ENCODE results near the genes CRYBG3, OR5H15, TBC1D23 and LNP1.

GRCh38 chr3:97821729-97822930 lies at the start of gene CRYBG3:
CRYBG3 (plus strand) TSS chr3:97822011.
- RAMPAGE, long total RNA, result no peak
- RRBS, result 5% methylated on average over 43 of the region's 107 CpGs
PRO-cap:
- standard, result bidirectional peak, plus-strand start at chr3:97822051, minus-strand start at chr3:97821845
- CoPRO, capped RNA only, 2 experiments, result peak in 1 of 2 experiments; most common plus-strand start chr3:97822008 (in 1); most common minus-strand start chr3:97821870 (in 1)
- CoPRO, capped and uncapped RNA, 2 experiments, result peak in 1 of 2 experiments; most common plus-strand start chr3:97822051 (in 1); most common minus-strand start chr3:97821870 (in 1)
- CoPRO, uncapped RNA only, 2 experiments, result no peak in any of the 2 experiments
CAGE:
- cytosol, long polyA plus RNA, result no peak
- long polyA plus RNA, result no peak
- nucleolus, long total RNA, result no peak
- nucleus, long polyA plus RNA, result no peak

DNA sequence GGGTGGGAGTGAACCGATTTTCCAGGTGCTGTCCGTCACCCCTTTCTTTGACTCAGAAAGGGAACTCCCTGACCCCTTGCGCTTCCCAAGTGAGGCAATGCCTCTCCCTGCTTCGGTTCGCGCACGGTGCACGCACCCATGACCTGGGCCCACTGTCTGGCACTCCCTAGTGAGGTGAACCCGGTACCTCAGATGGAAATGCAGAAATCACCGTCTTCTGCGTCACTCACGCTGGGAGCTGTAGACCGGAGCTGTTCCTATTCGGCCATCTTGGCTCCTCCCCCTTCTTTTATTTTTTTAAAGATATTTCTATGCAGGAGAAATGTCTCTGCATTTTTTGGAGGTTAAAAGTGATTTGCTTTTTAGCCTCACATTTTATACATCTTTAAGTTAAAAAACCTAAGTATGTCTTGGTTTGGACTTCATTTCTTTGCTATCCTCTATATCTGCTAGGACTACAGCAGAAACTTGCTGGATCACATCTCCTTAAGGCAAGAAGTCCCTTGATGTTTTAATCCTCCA lies 61.7 kb downstream of the RIOX2 start:
- RAMPAGE, long total RNA, result no peak
- RRBS, result no CpG with 5 or more reads among the region's 14 CpGs
PRO-cap:
- standard, result no peak
- CoPRO, capped RNA only, 2 experiments, result no peak in any of the 2 experiments
- CoPRO, capped and uncapped RNA, 2 experiments, result no peak in any of the 2 experiments
- CoPRO, uncapped RNA only, 2 experiments, result no peak in any of the 2 experiments
CAGE:
- cytosol, long polyA plus RNA, result no peak
- long polyA plus RNA, result no peak
- nucleolus, long total RNA, result no peak
- nucleus, long polyA plus RNA, result no peak

- RAMPAGE, long total RNA, result no peak
- RRBS, result no CpG with 5 or more reads among the region's 6 CpGs
PRO-cap:
- standard, result no peak
- CoPRO, capped RNA only, 2 experiments, result no peak in any of the 2 experiments
- CoPRO, capped and uncapped RNA, 2 experiments, result no peak in any of the 2 experiments
- CoPRO, uncapped RNA only, 2 experiments, result no peak in any of the 2 experiments
CAGE:
- cytosol, long polyA plus RNA, result no peak
- long polyA plus RNA, result no peak
- nucleolus, long total RNA, result no peak
- nucleus, long polyA plus RNA, result no peak
These were observed at the start of gene OR5H15 for GRCh38 chr3:98166507-98166992. OR5H15 (plus strand) TSS chr3:98166696.

- RAMPAGE, long total RNA, result no peak
- RRBS, result no CpG with 5 or more reads among the region's 17 CpGs
PRO-cap:
- standard, result no peak
- CoPRO, capped RNA only, 2 experiments, result no peak in any of the 2 experiments
- CoPRO, capped and uncapped RNA, 2 experiments, result no peak in any of the 2 experiments
- CoPRO, uncapped RNA only, 2 experiments, result no peak in any of the 2 experiments
CAGE:
- cytosol, long polyA plus RNA, result no peak
- long polyA plus RNA, result no peak
- nucleolus, long total RNA, result no peak
- nucleus, long polyA plus RNA, result no peak
These were observed 28.5 kb upstream of the OR5K4 start for GRCh38 chr3:98325010-98325676.

- RAMPAGE, long total RNA, result no peak
- RRBS, result no CpG with 5 or more reads among the region's 6 CpGs
PRO-cap:
- standard, result no peak
- CoPRO, capped RNA only, 2 experiments, result no peak in any of the 2 experiments
- CoPRO, capped and uncapped RNA, 2 experiments, result no peak in any of the 2 experiments
- CoPRO, uncapped RNA only, 2 experiments, result no peak in any of the 2 experiments
CAGE:
- cytosol, long polyA plus RNA, result no peak
- long polyA plus RNA, result no peak
- nucleolus, long total RNA, result no peak
- nucleus, long polyA plus RNA, result no peak
These were observed 4.7 kb downstream of the GPR15 start for GRCh38 chr3:98536334-98537021.

DNA sequence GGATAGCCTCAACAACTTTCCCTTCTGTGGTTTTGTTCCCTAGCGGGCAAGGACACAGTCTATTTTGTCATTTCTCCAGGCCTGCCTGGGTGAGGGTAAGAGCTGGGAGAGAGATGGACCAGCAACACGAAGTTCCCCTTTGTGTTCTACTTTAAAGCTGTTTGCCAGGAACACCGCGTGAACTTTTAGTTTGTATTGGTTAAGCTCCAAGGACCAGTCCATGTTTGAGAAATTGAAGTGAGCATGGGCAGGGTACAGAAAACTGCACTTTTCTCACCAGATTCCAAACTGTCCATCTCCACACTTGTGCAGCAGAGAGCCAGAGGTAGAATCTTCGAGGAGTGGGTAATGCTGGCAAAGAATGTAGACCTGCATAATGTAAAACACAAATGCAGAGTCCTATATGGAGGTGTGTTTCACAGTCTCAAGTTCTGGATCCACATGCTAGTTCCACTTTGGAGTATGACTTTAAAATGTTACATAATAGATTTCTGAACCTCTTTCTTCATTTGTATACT lies 21.1 kb downstream of the ST3GAL6 start:
- RAMPAGE, long total RNA, result no peak
- RRBS, result no CpG with 5 or more reads among the region's 5 CpGs
PRO-cap:
- standard, result no peak
- CoPRO, capped RNA only, 2 experiments, result no peak in any of the 2 experiments
- CoPRO, capped and uncapped RNA, 2 experiments, result no peak in any of the 2 experiments
- CoPRO, uncapped RNA only, 2 experiments, result no peak in any of the 2 experiments
CAGE:
- cytosol, long polyA plus RNA, result no peak
- long polyA plus RNA, result no peak
- nucleolus, long total RNA, result no peak
- nucleus, long polyA plus RNA, result no peak

DNA sequence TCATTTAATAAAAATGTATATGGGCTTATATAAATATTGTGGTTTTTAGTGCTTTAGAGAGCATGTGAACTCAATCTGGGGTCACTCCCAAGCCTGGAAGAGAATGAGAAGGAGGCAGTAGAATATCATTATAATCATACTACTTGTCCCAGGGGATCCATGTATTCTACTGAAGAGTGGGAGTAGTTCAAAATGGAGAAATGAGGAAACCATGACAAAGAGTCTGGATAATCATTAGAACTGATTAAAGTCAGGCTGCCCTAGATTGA lies 60.3 kb upstream of the DCBLD2 start:
- RAMPAGE, long total RNA, result no peak
PRO-cap:
- standard, result no peak
- CoPRO, capped RNA only, 2 experiments, result no peak in any of the 2 experiments
- CoPRO, capped and uncapped RNA, 2 experiments, result no peak in any of the 2 experiments
- CoPRO, uncapped RNA only, 2 experiments, result no peak in any of the 2 experiments
CAGE:
- cytosol, long polyA plus RNA, result no peak
- long polyA plus RNA, result no peak
- nucleolus, long total RNA, result no peak
- nucleus, long polyA plus RNA, result no peak

GRCh38 chr3:98985869-98986280 lies 84.4 kb upstream of the DCBLD2 start:
- RAMPAGE, long total RNA, result no peak
- RRBS, result no CpG with 5 or more reads among the region's 1 CpG
PRO-cap:
- standard, result no peak
- CoPRO, capped RNA only, 2 experiments, result no peak in any of the 2 experiments
- CoPRO, capped and uncapped RNA, 2 experiments, result no peak in any of the 2 experiments
- CoPRO, uncapped RNA only, 2 experiments, result no peak in any of the 2 experiments
CAGE:
- cytosol, long polyA plus RNA, result no peak
- long polyA plus RNA, result no peak
- nucleolus, long total RNA, result no peak
- nucleus, long polyA plus RNA, result no peak

DNA sequence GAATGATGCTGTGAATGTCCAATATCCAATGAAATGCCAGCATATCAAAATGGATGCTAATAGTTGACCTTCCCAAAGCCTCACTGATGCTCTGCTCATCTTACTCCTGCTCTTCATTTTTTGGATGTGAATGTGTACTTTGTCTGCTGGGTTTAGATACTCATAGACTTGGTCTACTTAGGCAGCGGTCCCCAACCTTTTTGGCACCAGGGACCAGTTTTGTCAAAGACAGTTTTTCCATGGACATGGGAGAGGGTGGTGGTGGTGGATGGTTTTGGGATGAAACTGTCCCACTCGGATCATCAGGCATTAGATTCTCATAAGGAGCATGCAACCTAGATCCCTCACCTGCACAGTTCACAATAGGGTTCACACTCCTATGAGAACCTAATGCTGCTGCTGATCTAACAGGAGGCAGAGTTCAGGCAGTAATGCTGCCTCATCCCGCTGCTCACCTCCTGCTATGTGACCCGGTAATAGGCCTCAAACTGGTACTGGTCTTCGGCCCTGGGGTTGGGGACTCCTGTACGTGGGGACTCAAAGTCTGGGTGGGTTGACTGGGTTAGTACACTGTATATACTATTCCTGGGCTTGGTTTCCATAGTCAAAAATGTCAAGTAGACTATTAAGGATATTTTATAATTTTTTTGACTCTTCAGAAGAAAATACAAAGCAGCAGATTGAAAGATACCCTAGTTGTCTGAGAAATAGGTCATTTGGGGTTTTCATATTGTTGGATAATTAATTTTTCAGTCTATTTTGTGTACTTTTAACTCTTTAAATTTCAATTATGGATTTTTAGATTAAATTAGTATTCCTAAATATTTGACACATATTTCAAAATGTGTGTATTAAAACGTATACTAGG lies 45.4 kb downstream of the CMSS1 start:
- RAMPAGE, long total RNA, result no peak
- RRBS, result no CpG with 5 or more reads among the region's 7 CpGs
PRO-cap:
- standard, result no peak
- CoPRO, capped RNA only, 2 experiments, result no peak in any of the 2 experiments
- CoPRO, capped and uncapped RNA, 2 experiments, result no peak in any of the 2 experiments
- CoPRO, uncapped RNA only, 2 experiments, result no peak in any of the 2 experiments
CAGE:
- cytosol, long polyA plus RNA, result no peak
- long polyA plus RNA, result no peak
- nucleolus, long total RNA, result no peak
- nucleus, long polyA plus RNA, result no peak

DNA sequence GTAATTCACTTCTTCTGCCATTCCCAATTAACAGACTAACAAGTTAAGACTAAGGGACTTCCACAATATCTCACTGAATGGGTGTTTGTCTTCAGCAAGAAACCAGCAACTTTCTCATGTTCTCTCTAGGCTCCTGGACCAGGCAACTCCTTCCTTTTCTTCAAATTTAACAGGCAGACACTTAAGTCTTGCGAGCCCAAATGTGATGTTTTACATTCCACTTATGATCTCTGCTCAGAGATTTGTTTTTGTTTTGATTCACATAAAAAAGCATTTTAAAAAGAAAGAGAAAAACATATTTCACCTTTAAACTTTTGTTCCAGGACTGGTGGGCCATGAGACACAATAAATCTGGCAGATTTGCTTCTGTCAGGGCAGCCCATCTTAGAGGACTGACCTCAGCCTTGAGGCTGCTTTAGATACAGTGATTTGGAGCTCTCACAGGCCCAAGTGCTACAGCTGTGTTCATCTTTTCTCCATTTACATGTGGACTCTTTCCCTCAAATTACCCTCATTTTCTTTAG lies 51.9 kb downstream of the CMSS1 start:
- RAMPAGE, long total RNA, result no peak
- RRBS, result no CpG with 5 or more reads among the region's 1 CpG
PRO-cap:
- standard, result no peak
- CoPRO, capped RNA only, 2 experiments, result no peak in any of the 2 experiments
- CoPRO, capped and uncapped RNA, 2 experiments, result no peak in any of the 2 experiments
- CoPRO, uncapped RNA only, 2 experiments, result no peak in any of the 2 experiments
CAGE:
- cytosol, long polyA plus RNA, result no peak
- long polyA plus RNA, result no peak
- nucleolus, long total RNA, result no peak
- nucleus, long polyA plus RNA, result no peak

DNA sequence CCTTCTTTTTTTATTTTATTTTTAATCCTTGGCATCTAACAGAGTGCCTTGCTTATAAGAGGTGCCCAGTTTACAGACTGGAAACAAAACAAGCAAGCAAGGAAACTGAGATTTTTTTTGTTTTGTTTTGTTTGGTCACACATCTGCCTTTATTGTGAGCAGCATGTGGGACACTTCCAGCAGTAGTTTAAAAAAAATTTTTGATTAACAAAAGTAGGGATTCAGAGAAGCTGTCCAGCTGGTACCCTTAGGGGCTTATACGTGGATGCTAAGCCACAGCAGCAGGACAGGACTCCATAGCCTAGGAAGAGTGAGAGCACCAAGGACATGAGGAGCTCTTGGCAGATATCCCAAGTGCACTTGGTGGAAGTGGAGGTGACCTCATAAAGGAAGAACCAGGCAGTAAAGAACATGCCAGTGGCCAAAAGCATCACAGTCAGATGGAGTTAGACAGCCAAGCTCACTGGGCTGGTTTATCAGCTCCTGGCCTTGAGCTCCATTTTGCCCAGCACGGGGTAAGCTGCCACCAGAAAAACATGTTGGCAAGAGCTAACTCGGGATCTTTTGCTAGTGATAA lies 107.8 kb downstream of the CMSS1 start:
- RAMPAGE, long total RNA, result no peak
- RRBS, result no CpG with 5 or more reads among the region's 3 CpGs
PRO-cap:
- standard, result no peak
- CoPRO, capped RNA only, 2 experiments, result no peak in any of the 2 experiments
- CoPRO, capped and uncapped RNA, 2 experiments, result no peak in any of the 2 experiments
- CoPRO, uncapped RNA only, 2 experiments, result no peak in any of the 2 experiments
CAGE:
- cytosol, long polyA plus RNA, result no peak
- long polyA plus RNA, result no peak
- nucleolus, long total RNA, result no peak
- nucleus, long polyA plus RNA, result no peak

- RAMPAGE, long total RNA, result no peak
- RRBS, result no CpG with 5 or more reads among the region's 4 CpGs
PRO-cap:
- standard, result no peak
- CoPRO, capped RNA only, 2 experiments, result no peak in any of the 2 experiments
- CoPRO, capped and uncapped RNA, 2 experiments, result no peak in any of the 2 experiments
- CoPRO, uncapped RNA only, 2 experiments, result no peak in any of the 2 experiments
CAGE:
- cytosol, long polyA plus RNA, result no peak
- long polyA plus RNA, result no peak
- nucleolus, long total RNA, result no peak
- nucleus, long polyA plus RNA, result no peak
These were observed 126.5 kb downstream of the CMSS1 start for GRCh38 chr3:99943891-99944891.

DNA sequence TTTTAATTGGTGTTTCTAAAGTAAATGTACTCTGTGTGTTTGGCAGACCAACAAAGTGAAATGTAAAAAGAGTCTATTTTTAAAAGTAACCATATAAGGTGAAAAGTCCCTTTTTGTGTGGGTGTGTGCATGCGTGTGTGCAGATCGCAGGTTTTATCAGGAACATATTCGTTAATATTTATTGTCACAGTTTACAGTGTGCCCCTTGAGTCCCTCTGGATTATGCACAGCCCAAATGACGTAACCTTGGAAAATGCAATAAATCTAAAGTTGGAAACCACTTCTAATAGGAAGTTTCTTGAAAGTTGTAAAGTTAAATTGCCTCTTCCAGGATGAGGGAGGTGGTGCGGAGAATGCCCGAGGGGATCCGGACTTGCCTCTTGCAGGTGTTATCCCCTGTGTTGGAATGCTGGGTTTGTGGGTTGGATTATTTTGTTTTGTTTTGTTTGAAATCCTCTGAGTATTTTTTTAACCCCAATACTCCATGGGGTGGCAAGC lies 143.2 kb downstream of the CMSS1 start:
- RAMPAGE, long total RNA, result no peak
- RRBS, result no CpG with 5 or more reads among the region's 7 CpGs
PRO-cap:
- standard, result no peak
- CoPRO, capped RNA only, 2 experiments, result no peak in any of the 2 experiments
- CoPRO, capped and uncapped RNA, 2 experiments, result no peak in any of the 2 experiments
- CoPRO, uncapped RNA only, 2 experiments, result no peak in any of the 2 experiments
CAGE:
- cytosol, long polyA plus RNA, result no peak
- long polyA plus RNA, result no peak
- nucleolus, long total RNA, result no peak
- nucleus, long polyA plus RNA, result no peak

- RAMPAGE, long total RNA, result no peak
- RRBS, result no CpG with 5 or more reads among the region's 1 CpG
PRO-cap:
- standard, result no peak
- CoPRO, capped RNA only, 2 experiments, result no peak in any of the 2 experiments
- CoPRO, capped and uncapped RNA, 2 experiments, result no peak in any of the 2 experiments
- CoPRO, uncapped RNA only, 2 experiments, result no peak in any of the 2 experiments
CAGE:
- cytosol, long polyA plus RNA, result no peak
- long polyA plus RNA, result no peak
- nucleolus, long total RNA, result no peak
- nucleus, long polyA plus RNA, result no peak
These were observed 10.2 kb downstream of the FILIP1L start for GRCh38 chr3:100104099-100104506.

- RAMPAGE, long total RNA, result no peak
- RRBS, result no CpG with 5 or more reads among the region's 16 CpGs
PRO-cap:
- standard, result bidirectional peak, plus-strand start at chr3:100260258, minus-strand start at chr3:100260240
- CoPRO, capped RNA only, 2 experiments, result no peak in any of the 2 experiments
- CoPRO, capped and uncapped RNA, 2 experiments, result no peak in any of the 2 experiments
- CoPRO, uncapped RNA only, 2 experiments, result no peak in any of the 2 experiments
CAGE:
- cytosol, long polyA plus RNA, result no peak
- long polyA plus RNA, result no peak
- nucleolus, long total RNA, result no peak
- nucleus, long polyA plus RNA, result no peak
These were observed 691 bp upstream of the TBC1D23 start for GRCh38 chr3:100259984-100260617.

GRCh38 chr3:100260618-100261145 lies at the start of gene TBC1D23:
TBC1D23 (plus strand) TSS chr3:100260992.
- RAMPAGE, long total RNA, result start-site peak on the plus strand at chr3:100260990-100261018, 674 and 87 reads in 2 replicates
- RRBS, result 1% methylated on average over 2 of the region's 40 CpGs
PRO-cap:
- standard, result bidirectional peak, plus-strand start at chr3:100260995, minus-strand start at chr3:100260673
- CoPRO, capped RNA only, 2 experiments, result peak in 2 of 2 experiments; most common plus-strand start chr3:100260995 (in 2); most common minus-strand start chr3:100260710 (in 2)
- CoPRO, capped and uncapped RNA, 2 experiments, result peak in 2 of 2 experiments; most common plus-strand start chr3:100260995 (in 2); most common minus-strand start chr3:100260710 (in 2)
- CoPRO, uncapped RNA only, 2 experiments, result peak in 1 of 2 experiments; most common plus-strand start chr3:100261109 (in 1); most common minus-strand start chr3:100261090 (in 1)
CAGE:
- cytosol, long polyA plus RNA, result start-site peak on the plus strand at chr3:100260920-100261031, 2,327 and 2,354 reads in 2 replicates
- long polyA plus RNA, result start-site peak on the plus strand at chr3:100260911-100261024, 3,766 and 2,922 reads in 2 replicates
- nucleolus, long total RNA, result no peak
- nucleus, long polyA plus RNA, result start-site peak on the plus strand at chr3:100260990-100261017, 1,413 and 1,579 reads in 2 replicates

DNA sequence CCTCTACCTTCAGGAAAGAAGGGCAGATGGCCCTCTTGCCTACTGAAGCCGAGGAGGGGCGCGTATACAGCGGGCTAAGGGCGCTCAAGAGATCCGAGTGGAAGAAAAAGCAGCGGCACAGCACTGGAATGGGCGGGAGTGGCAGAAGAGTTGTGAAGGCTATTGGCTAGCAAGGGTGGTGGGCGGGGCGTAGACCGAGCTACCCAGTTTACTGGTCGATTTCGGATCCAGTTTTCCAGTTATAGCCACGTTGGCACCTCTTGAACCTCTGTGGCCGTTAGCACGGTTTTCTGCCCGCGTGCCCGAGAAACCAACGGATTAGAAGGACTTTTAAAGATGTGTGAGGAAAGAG lies at the start of gene LNP1:
LNP1 (plus strand) TSS at position 230 of the 352 bp plus-strand sequence.
- RAMPAGE, long total RNA, result start-site peak on the minus strand centred at position 92 of the sequence, 29 bp wide, 99 and 44 reads in 2 replicates; start-site peak on the plus strand centred at position 249 of the sequence, 50 bp wide, 28 and 37 reads in 2 replicates
- RRBS, result no CpG with 5 or more reads among the region's 20 CpGs
PRO-cap:
- standard, result bidirectional peak, plus-strand start at position 230 of the sequence, minus-strand start at position 130 of the sequence
- CoPRO, capped RNA only, 2 experiments, result peak in 2 of 2 experiments; most common plus-strand start position 230 of the sequence (in 2); most common minus-strand start position 130 of the sequence (in 2)
- CoPRO, capped and uncapped RNA, 2 experiments, result peak in 2 of 2 experiments; most common plus-strand start position 230 of the sequence (in 1); most common minus-strand start position 130 of the sequence (in 1)
- CoPRO, uncapped RNA only, 2 experiments, result peak in 1 of 2 experiments; most common plus-strand start position 242 of the sequence (in 1); most common minus-strand start position 130 of the sequence (in 1)
CAGE:
- cytosol, long polyA plus RNA, result start-site peak on the minus strand centred at position 87 of the sequence, 32 bp wide, 92 and 63 reads in 2 replicates
- long polyA plus RNA, result start-site peak on the minus strand centred at position 114 of the sequence, 77 bp wide, 136 and 70 reads in 2 replicates; start-site peak on the plus strand centred at position 250 of the sequence, 43 bp wide, 152 and 59 reads in 2 replicates
- nucleolus, long total RNA, result no peak
- nucleus, long polyA plus RNA, result start-site peak on the minus strand centred at position 90 of the sequence, 29 bp wide, 61 and 68 reads in 2 replicates; start-site peak on the plus strand centred at position 250 of the sequence, 44 bp wide, 63 and 81 reads in 2 replicates

- RAMPAGE, long total RNA, result no peak
- RRBS, result no CpG with 5 or more reads among the region's 4 CpGs
PRO-cap:
- standard, result no peak
- CoPRO, capped RNA only, 2 experiments, result no peak in any of the 2 experiments
- CoPRO, capped and uncapped RNA, 2 experiments, result no peak in any of the 2 experiments
- CoPRO, uncapped RNA only, 2 experiments, result no peak in any of the 2 experiments
CAGE:
- cytosol, long polyA plus RNA, result no peak
- long polyA plus RNA, result no peak
- nucleolus, long total RNA, result no peak
- nucleus, long polyA plus RNA, result no peak
These were observed 29.8 kb downstream of the TMEM45A start for GRCh38 chr3:100522107-100522699.

Data from K562 (cell line).